RPMI7951 (cell line): ENCODE data around the genes UQCC3 and SLC22A24.

DNA sequence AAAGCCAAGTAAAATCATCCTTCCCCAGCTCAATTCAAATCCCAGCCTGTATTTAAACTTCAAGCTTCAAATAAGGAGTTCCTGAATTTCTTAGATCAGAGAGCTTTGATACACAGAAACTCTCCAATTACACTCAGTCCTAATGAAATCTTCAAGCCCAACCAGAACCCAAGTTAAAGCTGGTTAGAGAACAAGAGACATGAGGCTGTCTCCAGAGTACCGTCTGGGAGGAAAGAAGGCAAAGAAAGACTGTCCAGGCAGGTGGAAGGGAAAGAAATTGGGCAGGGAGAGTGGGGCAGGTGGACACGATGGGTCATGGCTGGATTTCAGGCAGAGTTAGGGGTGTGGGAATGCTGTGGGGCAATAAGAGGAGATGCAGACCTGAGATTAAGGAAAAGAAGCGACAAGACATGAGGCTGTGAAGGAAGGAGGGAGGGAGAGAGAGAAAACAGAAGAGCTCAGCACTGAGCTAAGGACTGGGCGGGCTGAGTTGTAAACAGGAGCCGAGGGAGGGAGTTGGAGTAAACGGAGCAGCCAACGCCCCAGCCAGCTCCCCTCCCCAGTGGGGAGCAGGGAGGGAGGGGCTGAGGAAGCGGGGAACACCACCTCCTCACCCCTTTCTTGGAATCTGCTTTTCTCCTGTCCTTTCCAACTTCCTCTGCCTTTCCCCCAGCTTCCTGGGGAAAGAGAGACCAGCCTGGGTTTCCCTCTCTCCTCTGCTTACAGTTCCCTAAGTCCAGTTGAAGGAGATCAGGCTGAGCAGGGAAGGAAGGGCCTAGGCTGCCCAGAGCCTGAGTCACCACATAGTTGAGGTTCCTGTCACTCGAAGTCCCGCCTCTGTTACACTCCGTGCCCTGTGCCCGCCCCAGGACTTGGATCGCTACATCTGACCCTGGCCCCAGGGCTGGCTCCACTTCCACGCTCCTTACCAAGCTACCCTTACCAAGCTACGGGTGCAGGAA is 6.5 kb upstream of the AHNAK start:
- RAMPAGE, long total RNA, result no peak

GRCh38 chr11:62556141-62557185 is 9.9 kb upstream of the AHNAK start:
- RAMPAGE, long total RNA, result no peak

DNA sequence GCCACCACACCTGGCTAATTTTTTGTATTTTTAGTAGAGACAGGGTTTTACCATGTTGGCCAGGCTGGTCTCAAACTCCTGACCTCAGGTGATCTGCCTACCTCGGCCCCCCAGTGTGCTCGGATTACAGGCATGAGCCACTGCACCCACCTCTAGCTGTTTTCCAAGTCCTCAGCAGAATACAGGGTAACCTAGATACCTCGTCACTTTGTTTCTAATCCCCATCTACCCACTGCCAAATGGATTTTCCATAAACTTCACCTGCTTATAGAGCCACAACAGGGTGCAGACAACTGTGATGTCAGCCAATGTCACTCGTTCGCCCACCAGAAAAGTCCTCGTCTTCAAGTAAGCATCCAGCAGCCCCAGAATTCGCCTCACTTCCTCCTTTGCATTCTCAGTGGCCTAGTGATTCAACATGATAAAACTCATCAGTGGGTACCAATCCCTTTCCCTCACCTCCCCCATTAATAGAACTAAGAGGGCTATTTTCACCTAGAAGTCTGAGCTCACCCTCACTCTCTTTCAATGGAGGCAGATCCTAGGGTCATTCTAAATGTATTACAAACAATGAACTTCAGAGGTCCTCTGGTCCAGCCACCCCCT is 2.9 kb downstream of the EEF1G start:
- RAMPAGE, long total RNA, result no peak

DNA sequence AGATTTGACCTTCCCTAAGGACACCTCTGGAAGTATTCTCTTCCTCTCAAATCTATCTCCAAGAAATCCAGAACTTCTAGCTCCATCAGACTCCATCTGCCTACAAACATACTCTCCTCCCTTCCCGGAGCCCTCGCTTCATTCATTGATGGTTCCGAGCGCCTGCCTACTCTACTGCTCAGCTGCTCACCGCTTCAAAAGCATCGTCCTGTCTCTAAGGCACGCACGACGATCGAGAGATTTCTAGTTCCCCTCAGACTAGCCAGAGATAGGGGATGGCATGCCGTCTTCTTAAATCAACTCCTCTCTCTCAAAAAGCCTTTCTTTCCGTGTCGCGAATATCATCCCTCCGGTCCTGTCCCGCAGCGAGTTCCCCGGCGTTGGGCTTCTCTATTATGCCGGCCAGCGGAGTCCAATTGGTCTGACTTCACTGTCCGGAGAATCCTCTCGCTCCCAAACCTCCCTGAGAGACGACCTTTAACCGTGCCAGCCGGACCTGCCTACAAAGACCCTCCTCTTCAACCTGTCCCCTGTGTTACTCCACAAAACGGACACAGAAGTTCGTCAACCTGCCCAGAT is 641 bp downstream of the EEF1G start:
- RAMPAGE, long total RNA, result no peak

DNA sequence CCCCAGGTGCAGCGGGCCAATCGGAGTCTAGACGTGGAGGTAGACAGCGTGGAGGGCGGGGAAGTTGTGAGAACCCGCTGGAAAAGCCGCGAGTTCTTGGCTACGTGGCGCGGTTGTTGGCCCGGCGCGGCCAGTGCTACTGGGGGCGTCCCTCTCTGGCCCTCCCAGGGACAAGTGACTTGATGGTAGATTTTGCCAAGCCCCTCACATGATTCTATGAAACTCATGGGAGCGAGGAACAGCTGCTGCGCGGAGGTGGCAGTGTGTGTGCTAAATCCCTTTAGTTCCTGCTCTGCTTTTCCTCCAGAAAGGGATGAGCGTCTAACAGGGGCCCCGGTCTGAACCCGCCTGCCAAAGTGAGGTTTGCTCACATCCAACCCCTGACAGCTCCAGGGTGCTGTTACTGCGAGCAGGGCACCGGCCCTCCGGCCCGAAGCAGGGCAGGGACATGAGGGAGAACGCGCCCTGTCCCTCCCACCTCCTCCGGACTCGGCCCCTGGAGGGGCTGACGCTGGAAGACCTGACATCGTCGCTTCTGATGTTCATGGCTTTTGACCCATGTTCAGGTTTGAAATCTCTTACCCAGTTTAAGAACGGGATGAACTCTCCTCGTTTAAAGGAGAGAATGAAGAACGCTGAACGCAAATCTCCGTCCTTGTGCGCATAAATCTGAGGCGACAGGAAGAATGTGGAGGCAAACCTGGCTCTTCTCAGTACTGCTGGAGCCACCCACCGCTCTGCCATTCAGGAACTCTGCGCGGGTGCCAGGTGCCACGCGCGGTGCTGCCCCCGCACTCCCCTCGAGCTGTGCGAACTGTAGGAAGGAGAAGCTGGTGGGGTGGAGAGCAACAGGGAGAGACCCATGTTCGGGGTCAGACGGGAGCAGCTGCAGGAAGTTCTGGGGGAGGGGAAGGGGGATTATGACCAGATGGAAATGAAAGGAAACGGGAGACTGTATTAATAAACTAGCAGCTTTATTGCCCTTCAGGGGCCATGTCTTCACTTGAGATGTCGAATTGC is 714 bp upstream of the EEF1G start:
- RAMPAGE, long total RNA, result no peak

- RAMPAGE, long total RNA, result no peak
Measured at GRCh38 chr11:62602194-62602727, 596 bp upstream of the MTA2 start.

GRCh38 chr11:62671508-62672227 is at the start of gene UQCC3:
Gene UQCC3, plus strand, starts transcription at chr11:62671673.
- RAMPAGE, long total RNA, result start-site peak on the plus strand at chr11:62671668-62671718, 734 and 298 reads in 2 replicates

- RAMPAGE, long total RNA, result no peak
Measured at GRCh38 chr11:62694680-62695322, 5.5 kb upstream of the LRRN4CL start.

- RAMPAGE, long total RNA, result no peak
Measured at GRCh38 chr11:62716871-62717393, 9.5 kb downstream of the GNG3 start.

DNA sequence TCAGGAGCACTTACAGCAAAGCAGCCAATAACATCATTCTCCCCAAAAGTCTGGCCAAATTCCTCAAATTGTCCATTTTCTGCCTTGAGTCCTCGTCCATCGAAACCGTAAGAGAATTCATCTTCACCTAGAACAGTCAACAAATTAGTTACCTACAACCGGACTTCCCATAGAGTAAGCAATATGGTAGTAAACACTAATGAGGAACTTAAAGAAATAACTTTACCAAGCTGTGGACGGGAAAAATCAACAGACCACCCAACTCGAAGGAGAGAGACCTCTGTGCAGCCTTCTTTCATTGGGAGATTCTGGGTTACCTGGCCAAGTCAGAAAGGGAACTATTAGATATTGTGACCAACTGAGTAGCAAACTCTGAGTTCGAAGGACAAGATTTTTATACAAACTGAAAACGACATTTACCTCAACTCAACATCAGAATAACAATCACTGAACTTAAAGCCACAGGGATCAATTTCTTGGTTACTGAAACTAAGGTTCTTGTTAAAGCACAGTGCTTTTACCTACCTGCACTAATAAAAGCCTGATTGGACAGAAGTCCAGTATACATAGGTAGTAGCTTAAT is 4.6 kb downstream of the HNRNPUL2 start:
- RAMPAGE, long total RNA, result no peak

DNA sequence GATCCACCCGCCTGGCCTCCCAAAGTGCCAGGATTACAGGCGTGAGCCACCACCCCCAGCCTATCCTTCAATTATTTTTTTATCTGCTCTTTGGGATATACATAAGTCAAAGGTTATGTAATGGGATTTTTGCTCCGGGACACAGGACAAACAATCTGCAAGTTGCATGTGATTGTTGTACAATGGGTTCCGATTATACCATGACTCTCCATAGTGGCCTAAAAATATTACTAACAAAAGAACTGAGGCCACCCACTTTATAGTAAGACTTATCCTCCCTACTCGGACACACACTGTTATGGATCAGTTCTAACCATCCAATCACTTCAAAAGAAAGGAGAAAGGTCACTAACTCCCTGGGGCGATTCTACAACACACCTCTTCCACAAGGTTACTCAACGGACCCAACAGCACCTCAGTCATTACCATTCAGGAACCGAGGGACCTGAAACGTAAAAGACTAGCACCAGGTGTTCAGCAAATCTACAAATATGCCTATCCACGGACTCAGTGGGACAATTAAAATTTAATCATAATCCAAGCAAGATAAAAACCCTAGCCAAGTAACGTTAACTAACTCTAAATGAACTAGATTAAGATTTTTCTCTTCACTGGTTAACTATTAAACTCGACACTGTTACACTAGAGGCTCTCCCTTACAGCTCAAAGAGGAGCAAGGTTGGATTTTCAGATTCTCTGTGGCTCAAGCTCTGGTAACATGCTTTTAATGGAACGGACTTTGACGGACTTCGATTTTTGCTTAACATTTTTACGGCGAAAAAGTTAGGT is 1.6 kb downstream of the HNRNPUL2 start:
- RAMPAGE, long total RNA, result no peak

- RAMPAGE, long total RNA, result no peak
Measured at GRCh38 chr11:62798548-62799346, 6.5 kb downstream of the NXF1 start.

DNA sequence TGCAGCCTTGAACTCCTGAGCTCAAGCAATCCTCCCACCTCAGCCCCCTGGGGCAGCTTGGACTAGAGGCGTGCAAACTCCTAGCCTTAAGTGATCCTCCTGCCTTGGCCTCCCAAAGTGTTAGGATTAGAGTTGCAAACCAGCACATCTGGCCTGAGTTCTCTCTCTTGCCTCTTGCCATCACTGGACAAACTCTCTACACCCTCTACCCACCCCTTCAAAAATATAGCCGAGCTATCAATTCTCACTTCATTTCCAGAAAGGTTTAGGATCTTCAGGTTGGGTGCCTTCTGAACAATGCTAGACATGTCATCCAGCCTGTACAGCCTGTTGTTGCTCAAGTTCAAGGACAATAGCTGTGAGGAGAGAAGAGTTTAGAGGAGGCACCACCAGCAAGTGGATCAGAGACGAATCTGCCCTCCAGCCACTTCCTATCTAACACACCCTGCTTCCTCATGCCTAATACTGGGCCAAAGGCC is 4.4 kb downstream of the NXF1 start:
- RAMPAGE, long total RNA, result no peak

DNA sequence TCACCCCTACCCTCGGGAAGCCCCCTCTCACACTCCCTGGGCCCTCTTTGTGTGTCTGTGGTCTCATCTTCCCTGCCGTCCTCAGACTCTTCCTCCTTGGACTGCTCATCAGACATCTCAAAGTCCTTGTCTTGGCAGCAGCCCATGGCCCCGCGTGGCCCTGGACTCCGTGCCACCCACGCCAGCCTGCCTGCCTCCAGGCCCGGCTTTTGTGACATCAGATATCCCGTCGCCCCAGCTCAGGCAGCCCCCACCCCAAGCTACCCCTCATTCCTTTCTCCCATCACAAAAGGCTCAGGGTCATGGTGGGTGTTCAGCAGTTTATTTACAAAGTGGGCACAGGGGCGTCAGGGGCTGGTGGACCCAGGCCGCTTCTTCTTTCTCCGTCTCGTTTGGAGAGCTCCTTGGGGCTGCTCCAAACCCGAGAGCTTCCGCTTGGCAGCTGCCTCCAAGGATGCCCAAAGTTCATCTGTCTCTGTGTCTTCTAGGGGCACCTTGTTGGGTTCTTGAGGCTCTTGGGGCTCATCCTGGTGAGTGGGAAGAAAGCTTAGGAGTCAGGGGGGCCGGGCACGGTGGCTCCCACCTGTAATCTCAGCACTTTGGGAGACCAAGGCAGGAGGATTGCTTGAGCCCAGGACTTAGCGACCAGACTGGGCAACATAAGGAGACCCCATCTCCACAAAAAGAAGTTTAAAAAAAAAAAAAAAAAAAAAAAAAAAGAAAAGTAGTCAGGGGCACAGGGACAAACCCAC is 930 bp upstream of the STX5 start:
- RAMPAGE, long total RNA, result no peak

DNA sequence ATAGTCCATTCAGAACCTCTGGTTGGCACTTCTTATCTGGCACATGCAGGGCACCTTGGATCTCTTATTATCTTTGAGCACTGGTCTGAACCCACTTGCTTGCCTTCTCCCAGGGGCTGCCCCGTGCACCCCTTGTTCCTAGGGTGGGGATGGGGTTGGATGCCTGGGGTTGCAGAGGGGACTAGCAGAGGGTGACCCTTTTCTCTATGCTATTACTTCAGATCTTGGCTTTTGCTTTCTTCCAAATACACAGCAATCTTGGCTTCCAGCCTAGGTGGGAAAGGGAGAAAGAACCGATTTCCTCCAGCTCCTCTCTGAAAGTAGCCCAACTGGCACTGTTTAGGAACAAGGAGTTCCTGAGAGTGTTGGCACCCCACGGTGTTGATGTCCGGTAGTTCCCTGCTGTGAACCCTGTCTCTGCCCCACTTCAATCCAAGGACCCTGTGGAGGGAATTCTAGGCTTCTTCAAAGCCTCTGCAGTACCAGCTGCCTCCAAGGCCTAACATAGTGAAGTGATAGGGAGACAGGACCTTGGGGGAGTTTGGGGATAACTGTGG is 1.2 kb upstream of the SLC3A2 start:
- RAMPAGE, long total RNA, result no peak

- RAMPAGE, long total RNA, result no peak
Measured at GRCh38 chr11:62885438-62885784, 4.7 kb downstream of the SLC3A2 start.

DNA sequence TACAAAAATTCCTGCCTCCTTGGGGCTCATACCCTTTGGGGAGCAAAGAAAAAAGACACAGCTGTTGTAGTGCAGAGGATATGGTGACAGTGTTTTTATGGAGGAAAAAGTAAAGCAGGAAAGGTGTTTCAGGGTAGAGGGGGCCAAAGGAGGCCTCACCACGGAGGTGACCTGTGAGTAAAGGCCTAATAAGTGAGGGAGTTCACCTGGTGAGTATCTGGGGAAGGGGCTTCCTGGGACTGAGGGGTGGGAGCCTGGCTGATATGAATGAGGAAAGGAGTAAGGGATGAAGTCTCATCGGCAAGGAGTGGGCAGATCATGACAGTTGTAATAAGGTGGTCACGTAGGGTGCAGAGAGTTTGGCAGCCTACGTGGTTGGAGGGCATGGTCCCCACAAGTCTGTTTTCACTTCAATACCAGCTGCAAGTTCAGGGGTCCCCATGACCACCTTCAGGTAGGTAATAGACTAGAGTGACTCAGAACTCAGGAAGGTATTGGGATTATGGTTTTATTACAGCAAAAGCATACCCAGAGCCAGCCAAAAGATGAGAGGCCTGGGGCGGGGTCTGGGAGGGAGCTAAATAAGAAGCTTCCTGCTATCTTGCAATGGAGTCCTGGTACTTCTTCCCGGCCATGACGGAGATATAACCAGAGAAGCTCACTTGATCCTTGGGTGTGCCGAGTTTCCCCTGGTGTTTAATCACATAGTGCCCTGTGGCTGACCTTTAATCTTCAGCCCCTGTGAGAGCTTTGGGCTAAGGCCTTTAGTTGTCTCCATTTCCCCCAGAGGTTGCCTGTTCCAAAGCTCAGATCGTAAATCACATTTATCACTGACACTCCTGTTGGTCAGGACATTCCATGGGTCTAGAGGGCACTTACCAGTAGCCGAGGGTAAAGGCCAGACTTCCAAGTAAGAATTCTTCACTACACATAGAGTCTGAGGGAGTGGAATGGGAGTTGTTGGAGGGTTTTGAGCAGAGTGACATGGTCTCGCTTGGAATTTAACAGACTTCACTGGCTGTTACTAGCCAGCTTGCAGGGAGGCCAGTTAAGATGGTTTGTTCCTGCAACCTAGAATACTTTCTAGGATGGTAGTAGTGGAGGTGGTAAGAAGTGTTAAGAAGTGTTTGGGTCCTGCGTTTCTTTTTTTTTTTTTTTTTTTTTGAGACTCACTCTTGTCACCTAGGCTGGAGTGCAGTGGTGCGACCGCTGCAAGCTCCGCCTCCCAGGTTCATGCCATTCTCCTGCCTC is 9.0 kb downstream of the SLC3A2 start:
- RAMPAGE, long total RNA, result no peak

DNA sequence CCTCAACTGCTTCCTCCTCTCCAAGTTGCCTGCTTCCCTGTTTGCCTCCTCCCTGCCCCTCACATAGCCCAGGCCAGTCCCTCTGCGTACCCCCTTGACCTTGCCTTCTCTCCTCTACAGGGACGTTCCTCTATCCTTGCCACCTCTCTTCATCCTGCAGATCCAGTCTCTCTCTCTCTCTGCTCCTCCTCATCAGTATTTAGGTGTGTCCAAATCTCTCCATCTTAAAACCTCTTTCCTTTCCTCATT is 14.6 kb downstream of the SLC22A8 start:
- RAMPAGE, long total RNA, result no peak

- RAMPAGE, long total RNA, result no peak
Measured at GRCh38 chr11:63143984-63144377, at the start of gene SLC22A24. Gene SLC22A24, minus strand, starts transcription at chr11:63144221.

- RAMPAGE, long total RNA, result no peak
Measured at GRCh38 chr11:63488754-63489292, 2.1 kb downstream of the PLAAT5 start.